RPMI7951 (cell line): ENCODE data around the gene BNIP5.

GRCh38 chr6:35719442-35720305 lies 17.2 kb upstream of the ARMC12 start:
- RAMPAGE, long total RNA: no peak

GRCh38 chr6:35810908-35812017 lies 6.1 kb downstream of the LHFPL5 start:
- RAMPAGE, long total RNA: no peak

GRCh38 chr6:35972529-35973163 lies 51.7 kb upstream of the SRPK1 start:
- RAMPAGE, long total RNA: no peak

GRCh38 chr6:35973634-35974156 lies 50.7 kb downstream of the SLC26A8 start:
- RAMPAGE, long total RNA: no peak

GRCh38 chr6:36049545-36050204 lies 22.1 kb downstream of the MAPK14 start:
- RAMPAGE, long total RNA: no peak

GRCh38 chr6:36139417-36140049 lies 9.2 kb downstream of the MAPK13 start:
- RAMPAGE, long total RNA: no peak

DNA sequence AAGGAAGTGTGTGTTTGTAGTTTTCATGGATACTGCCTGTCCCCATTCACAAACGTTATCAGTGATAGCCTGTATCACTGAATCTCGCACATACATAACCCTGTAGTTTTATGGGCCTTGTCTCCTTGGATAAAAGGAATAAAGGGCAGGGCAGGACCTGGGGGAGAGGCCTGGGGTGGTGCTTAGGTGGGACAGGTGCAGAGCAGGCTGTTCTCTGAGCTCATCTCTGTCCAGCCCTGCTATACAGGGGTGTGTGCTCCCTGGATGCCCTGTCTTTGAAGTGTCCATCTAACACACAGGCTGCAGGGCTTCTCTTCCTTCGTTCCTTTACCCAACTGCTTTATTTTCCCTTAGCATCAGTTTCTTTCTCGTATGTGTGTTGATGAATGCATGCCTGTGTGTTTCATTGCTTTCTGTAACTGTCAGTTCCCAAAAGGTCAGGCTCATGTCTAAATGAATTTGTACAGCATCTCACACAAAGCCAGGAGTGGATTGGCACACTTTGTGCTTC lies 26.4 kb downstream of the BRPF3 start:
- RAMPAGE, long total RNA: no peak

GRCh38 chr6:36235313-36235800 lies 34.5 kb upstream of the PNPLA1 start:
- RAMPAGE, long total RNA: no peak

GRCh38 chr6:36336257-36337420 lies at the start of gene BNIP5:
Gene BNIP5 (minus strand): TSS chr6:36336888.
- RAMPAGE, long total RNA: no peak

DNA sequence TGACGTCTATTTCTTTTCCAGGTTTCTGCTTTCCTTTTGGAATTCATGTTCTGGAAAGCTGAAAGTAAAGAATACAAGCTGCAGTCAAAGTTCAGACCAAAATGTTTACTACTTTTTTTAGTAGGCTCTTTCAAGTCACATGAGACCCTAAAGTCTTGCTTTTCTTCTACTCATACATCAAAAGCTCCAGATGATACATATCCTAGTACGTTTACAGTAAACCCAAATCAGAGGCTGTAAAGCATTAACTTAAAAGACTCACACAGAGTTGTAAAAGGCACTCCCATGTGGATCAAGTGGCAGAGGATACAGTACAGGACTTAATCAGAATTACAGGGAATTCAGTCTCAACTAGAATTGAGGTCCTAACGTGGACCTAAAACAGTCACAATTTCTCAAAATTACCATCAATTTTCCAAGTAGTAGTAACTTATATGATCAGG lies 40.7 kb downstream of the STK38 start:
- RAMPAGE, long total RNA: no peak

GRCh38 chr6:36510583-36511079 lies 36.6 kb downstream of the STK38 start:
- RAMPAGE, long total RNA: no peak

DNA sequence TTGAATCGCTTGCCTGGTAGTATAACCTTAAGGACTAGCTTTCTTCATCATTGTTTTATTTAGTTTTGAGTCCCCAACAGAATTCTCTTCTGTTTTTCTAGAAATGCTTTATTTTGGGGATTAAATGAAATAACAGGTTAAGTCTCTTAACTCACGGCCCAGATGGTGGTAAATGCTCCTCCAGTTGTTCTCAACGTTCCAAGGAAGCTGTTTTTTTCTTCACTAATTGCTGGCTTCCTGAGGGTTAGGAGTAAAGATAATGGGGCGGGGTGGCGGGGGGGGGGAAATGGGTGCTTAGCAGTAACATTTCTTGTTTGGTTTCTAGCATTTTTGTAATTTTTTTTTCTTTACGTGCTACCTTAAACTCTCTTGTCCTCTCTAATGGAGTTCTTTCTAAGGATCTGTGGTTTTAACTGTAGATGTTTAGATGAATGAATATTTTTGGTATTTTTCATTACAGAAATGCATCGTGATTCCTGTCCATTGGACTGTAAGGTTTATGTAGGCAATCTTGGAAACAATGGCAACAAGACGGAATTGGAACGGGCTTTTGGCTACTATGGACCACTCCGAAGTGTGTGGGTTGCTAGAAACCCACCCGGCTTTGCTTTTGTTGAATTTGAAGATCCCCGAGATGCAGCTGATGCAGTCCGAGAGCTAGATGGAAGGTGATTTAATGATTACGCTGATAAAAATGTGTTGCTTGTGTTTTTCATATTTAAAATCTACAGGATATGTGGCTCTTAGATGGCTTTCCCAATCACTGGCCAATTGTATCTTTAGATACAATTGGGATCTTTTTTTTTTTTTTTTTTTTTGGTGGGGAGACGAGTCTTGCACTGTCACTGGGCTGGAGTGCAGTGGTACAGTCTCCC lies 2.4 kb downstream of the SRSF3 start:
- RAMPAGE, long total RNA: no peak

GRCh38 chr6:36608492-36609598 lies 14.7 kb downstream of the SRSF3 start:
- RAMPAGE, long total RNA: no peak

DNA sequence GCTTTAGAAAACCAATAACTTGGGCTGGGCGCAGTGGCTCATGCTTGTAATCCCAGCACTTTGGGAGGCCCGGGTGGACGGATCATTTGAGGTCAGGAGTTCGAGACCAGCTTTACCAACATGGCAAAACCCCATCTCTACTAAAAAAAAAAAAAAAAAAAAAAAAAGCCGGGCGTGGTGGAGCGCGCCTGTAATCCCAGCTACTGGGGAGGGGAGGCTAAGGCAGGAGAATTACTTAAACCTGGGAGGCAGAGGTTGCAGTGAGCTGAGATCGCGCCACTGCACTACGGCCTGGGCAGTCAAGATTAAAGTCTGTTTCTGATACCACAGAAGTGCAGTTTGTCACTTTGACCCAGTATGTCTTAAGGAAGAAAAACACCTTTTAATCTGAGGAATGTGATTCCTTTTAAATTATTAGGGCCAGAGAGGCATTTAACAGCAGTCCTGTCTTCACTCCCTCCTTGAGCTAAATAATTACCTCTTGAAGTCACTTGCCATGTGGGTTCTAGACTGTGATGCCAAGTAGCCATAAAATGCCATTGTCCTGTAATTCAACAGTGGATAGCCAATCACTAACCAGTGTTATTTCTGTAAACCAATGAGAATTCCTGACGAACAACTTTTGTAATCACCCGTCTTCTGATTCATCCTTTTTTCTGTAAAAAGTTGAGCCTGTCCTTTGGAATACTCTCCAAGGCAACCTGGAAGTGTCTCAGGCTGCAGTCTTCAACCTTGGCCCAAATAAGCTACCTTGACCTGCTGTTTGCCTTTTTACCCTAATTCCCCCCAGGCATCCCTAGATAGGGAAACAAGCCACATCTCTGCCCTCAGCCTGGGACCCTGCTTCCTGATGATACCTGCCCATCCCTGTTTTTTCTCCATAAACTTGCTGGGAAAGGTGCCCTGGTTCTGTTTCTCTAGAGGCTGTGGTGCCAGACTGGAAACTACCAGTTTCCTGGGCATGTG lies 16.3 kb downstream of the SRSF3 start:
- RAMPAGE, long total RNA: no peak

GRCh38 chr6:36687936-36688573 lies 9.5 kb downstream of the CDKN1A start:
- RAMPAGE, long total RNA: no peak

DNA sequence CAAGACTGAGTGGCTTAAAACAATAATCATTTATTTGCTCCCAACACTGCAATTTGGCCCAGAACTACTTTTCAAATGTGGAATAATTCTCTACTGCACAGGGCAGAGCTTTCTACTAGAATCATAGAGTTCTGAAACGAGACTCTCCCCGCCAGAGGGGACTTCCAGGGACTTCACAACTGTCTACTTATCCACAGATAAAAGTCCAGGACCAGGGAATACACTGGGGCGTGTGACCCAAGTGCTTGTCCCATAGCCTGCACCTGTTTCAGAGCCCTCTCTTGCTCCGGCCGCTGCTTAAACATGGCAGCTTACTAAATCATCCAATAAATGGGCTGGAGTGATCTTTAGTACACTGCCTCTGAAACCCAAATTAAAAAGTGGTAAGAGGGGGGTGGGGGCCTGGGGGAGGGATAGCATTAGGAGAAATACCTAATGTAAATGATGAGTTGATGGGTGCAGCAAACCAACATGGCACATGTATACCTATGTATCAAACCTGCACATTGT lies 8.9 kb upstream of the RAB44 start:
- RAMPAGE, long total RNA: no peak

DNA sequence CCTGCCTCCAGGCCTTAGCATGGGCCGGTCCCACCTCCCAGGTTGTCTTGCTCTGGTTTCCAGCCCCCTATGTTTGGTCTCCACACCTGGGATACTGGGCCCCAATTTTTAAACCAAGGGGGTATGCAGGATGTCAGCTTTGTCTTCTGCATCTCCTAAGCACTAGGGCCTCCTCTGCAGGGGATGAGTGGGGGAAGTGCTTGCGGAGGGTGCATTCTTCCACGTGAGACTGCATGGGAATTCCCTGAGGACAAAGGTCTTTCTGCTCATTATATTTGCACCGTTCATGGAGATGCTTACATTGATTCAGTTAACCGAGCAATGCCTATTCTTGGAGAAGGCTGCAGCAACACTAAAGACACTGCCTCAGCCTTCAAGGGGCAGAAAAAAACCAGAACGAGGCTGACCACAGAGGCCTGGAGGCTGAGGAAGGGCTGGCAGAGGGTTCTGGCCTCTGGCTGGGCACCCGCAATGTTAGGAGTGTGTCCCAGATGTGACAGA lies 45.4 kb downstream of the RAB44 start:
- RAMPAGE, long total RNA: no peak

DNA sequence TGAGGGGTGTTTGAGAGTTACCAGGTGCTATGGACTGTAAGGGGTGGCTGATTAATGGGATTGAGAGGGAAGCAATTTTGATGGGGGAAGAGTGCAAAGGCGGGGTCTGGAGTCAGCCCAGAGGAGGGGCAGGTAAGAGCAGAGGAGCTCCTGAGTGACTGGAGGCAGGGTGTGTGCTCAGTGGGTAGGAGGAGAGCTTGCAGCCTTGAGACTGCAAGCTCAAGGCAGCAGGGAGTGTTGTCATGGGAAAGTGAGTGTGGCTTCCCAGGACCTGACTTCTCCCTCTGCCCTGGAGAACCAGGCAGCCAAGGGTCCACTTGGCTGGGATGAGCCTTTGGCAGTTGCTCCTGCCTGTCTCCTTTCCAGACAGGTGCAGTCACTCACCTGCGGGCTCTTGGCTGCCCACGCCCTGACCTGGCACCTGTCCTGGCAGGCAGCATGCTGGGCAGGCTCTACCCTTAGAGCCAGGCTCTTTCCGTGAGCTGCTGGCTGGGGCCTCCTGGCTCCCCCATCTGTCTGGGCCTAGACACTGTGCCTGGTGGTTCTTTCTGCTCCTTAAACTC lies 54.3 kb downstream of the RAB44 start:
- RAMPAGE, long total RNA: no peak

- RAMPAGE, long total RNA: no peak
Measured at GRCh38 chr6:36753142-36753557, 55.5 kb downstream of the RAB44 start.

DNA sequence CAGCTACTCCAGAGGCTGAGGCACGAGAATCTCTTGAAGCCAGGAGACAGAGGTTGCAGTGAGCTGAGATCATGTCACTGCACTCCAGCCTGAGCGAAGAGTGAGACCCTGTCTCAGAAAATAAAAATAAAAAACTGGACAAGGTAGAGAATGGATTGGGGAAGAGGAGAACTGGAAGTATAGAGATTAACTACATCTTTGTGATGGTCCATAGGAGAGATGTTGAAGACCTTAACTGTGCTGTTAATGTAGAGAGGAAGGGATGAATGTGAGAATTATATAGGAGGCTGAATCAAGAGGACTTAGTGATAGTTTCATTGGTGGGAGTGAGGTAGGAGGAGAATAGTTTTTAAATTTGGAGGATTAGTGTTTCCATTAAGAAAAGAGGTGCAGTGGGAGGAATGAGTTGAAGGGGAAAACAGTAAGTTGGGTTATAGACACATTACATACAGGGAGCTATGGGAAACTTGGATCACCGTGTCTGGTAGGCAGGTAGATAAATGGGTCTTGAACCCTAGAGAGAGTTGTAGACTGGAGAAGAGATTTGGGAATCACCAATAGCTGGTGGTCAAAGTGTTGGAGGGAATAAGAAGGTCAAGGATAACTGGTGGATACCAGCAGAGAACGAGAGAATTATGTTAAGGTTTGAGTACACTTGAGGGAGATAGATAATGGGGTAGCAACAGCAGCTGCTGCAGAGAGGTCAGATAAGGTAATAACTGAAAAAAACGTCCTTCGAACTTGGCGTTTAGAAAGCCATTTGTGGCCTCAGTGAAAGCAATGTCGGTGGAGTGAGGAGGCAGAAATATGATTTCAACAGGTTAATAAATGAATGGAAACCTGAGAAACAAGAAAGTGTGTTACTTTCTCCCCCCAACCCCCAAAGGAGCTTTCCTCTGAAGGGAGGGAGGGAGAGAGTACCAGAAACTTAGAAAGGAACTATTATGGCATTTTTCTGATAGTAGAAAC lies 3.0 kb downstream of the C6orf89 start:
- RAMPAGE, long total RNA: no peak